Left ventricle myocardium (tissue), 1 donor: ENCODE data around the gene FAM237B.

GRCh38 chr7:82213772-82214211, 229.8 kb downstream of the CACNA2D1 start:
- PRO-cap = no peak

GRCh38 chr7:82442491-82443047, 1.0 kb downstream of the CACNA2D1 start:
- PRO-cap = no peak

DNA sequence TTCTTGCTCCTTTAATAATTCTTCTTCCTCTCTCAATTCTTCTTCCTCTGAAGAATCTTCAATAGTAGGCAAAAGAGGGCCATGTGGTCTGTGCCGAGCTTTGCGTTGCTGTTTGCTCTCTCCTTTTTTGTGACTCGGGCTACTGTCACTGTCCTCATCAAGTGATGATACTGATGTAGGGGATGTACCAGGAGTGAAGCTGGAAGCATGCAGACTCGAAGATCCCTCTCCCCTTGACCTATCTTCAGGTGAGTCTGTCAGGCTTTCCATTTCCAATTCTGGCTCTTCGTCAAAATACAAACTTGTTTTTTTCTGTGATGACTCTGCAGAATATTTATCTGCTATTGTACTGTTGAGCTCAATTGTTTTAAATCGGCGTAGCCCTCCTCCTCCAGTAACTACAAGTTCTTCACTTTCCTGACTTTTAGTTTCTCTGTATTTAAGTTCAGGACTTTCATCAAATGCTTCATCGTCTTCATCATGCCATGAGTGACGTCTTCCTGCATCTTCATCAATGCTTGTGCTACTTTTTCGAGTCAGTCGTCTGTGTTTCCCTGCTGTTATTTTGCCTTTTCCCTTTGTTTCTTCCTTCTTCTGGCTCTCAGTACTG, 207.0 kb downstream of the PCLO start:
- PRO-cap = no peak

DNA sequence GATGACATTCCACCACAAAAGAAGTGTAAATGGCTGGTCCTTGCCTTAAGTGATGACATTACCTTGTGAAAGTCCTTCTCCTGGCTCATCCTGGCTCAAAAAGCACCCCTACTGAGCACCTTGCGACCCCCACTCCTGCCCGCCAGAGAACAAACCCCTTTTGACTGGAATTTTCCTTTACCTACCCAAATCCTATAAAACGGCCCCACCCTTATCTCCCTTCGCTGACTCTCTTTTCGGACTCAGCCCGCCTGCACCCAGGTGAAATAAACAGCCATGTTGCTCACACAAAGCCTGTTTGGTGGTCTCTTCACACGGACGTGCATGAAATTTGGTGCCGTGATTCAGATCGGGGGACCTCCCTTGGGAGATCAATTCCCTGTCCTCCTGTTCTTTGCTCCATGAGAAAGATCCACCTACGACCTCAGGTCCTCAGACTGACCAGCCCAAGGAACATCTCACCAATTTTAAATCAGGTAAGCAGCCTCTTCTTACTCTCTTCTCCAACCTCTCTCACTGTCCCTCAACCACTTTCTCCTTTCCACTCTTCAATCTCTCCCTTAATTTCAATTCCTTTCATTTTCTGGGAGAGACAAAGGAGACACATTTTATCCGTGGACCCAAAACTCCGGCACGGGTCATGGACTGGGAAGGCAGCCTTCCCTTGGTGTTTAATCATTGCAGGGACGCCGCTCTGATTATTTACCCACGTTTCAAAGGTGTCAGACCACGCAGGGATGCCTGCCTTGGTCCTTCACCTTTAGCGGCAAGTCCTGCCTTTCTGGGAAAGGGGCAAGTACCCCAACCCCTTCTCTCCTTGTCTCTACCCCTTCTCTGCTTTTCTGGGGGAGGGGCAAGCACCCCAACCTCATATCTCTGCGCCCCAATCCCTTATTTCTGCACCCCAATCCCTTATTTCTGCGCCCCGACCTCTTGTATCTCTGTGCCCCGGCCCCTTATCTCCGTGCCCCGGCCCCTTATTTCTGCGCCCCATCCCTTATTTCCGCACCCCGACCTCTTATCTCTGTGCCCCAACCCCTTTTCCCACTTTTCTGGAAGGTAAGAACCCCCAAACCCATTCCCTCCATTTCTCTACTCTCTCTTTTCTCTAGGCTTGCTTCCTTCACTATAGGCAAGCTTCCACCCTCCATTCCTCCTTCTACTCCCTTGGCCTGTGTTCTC, 188.8 kb downstream of the SEMA3E start:
- PRO-cap = no peak

DNA sequence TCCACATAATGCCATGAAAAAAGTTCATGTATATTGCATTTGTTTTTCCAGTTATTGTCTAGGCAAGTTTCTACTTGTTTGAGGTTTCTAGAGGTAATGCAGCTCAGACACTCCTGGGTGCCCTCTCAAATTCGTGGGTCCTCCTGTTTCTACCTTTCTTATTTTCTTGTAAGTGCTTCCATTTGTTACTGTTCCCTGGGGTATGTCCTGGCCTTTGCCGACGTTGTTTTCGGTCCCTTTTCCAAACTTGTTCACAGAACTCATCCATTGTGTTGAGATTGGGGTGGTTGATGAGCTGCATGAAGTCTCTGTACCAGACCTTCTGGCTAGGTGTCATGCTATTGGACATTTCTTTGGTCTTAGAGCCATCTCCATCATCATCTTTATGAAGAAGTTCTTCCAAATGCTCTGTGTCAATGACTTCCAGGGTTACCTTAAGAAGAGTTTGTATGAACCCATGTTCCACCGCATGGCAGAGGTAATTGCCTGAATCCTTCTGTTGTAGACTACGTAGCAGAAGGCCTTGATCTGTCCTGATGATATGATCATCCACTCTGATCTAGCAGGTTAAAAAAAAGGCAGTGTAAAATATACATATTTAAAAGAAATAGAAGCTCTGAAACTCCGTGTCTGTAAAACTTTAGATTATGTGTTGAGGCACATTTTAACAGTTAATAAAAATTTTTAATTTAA, 233.2 kb downstream of the SEMA3A start:
- PRO-cap = no peak

DNA sequence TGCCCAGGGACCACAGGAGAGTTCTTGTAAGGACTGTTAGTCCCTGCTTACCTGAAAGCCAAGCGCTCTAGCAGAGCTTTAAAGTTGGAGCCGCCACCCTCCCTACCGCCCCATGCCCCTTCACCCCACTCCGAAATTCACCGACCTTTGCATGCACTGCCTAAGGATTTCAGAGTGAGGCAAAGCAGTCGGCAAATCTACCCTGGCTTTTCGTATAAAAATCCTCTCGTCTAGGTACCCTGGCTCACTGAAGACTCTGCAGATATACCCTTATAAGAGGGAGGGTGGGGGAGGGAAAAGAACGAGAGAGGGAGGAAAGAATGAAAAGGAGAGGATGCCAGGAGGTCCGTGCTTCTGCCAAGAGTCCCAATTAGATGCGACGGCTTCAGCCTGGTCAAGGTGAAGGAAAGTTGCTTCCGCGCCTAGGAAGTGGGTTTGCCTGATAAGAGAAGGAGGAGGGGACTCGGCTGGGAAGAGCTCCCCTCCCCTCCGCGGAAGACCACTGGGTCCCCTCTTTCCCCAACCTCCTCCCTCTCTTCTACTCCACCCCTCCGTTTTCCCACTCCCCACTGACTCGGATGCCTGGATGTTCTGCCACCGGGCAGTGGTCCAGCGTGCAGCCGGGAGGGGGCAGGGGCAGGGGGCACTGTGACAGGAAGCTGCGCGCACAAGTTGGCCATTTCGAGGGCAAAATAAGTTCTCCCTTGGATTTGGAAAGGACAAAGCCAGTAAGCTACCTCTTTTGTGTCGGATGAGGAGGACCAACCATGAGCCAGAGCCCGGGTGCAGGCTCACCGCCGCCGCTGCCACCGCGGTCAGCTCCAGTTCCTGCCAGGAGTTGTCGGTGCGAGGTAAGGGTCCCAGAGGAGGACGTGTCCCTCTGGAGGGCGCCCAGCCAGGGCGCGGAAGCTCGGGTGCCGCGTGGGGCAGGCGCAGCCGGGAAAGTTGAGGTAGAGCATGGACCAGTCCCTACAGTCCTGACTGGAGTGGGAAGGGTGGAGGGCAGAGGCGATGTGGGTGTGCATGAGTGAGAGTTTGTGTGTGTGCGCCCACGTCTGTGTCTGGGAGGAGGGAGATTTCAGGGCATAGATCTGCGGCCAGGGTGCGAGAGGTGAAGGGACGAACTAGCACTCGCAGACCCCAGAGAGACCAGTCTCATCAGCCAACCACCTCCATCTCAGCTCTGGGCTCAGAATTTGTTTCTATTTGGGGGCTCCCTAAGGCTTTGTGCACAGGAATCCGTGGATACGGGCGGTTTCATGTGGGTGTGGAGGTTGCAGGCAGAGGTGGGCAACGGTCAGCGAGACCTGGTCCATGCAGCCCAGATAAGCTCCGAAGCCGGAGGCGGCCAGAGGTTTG, 792 bp downstream of the GRM3 start:
- PRO-cap = no peak

GRCh38 chr7:87199895-87200551, 19.5 kb downstream of the TMEM243 start:
- PRO-cap = no peak

GRCh38 chr7:87318786-87319786, 26.4 kb upstream of the CROT start:
- PRO-cap = bidirectional peak, plus-strand start at chr7:87319343, minus-strand start at chr7:87319218

DNA sequence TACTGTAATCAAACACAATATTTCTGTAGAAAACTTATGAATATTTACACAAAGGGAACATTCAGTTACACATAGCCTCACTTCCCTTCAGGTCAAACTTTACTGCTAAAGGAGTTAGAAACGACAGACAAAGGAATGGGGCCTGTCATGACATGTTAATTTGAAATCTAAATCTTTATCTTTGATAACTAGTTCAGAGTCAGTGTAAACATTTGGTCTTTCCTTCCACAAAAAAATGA, 1.0 kb upstream of the CROT start:
- PRO-cap = no peak

DNA sequence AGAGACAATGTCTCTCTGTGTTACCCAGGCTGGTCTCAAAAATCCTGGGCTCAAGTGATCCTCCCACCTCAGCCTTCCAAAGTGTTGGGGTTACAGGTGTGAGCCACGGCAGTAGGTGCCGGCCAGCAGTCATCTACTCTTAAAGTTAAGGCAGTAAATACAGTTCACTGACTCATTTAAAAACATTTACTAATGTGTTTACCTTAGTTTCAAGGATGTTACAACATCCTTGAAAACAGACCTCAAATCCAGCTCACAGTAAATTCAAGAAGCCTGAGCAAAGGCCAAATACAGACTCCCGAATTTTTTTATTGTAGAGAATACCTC, 29.6 kb upstream of the ABCB4 start:
- PRO-cap = no peak

DNA sequence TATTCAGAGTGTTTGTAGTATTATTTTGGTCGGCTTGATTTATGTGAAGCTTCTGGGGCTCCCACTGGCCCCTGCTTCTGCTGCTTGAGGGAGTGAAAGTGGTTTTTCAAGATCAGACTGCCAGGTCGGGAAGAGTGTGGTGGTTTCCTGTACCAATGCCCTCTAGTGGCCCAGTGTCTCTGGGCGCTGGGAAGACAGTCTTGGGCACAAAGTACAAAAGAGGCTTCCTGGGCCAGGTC, 36.5 kb downstream of the ABCB1 start:
- PRO-cap = no peak

DNA sequence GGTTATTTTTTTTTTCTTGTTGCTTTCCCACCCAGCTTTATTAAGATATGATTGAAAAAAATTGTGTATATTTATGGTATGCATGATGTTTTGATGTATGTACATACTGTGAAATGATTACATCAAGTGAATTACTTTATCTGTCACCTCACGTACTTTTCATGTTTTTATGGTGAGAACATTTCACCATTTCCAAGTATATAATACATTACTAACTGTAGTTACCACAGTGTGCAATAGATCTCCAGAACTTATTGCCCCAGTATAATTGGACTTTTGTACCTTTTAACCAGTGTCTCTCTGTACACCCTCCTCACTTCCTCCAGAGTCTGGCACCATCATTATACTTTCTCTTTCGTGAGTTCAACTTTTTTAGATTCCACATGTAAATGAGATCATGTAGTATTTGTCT, 111.3 kb downstream of the ADAM22 start:
- PRO-cap = no peak

- PRO-cap = no peak
Measured at GRCh38 chr7:88311825-88312332, 5.2 kb upstream of the STEAP4 start.

- PRO-cap = no peak
Measured at GRCh38 chr7:90172984-90173290, 18.7 kb downstream of the STEAP1 start.

GRCh38 chr7:90321052-90321701, at the start of gene FAM237B:
Gene FAM237B (minus strand): TSS chr7:90321304.
- PRO-cap = no peak

- PRO-cap = no peak
Measured at GRCh38 chr7:90463462-90463773, 6.0 kb upstream of the PTTG1IP2 start.

- PRO-cap = no peak
Measured at GRCh38 chr7:90596735-90597075, 584 bp downstream of the CDK14 start.

GRCh38 chr7:90709117-90710233, 113.4 kb downstream of the CDK14 start:
- PRO-cap = no peak

- PRO-cap = no peak
Measured at GRCh38 chr7:90720756-90721297, 124.7 kb downstream of the CDK14 start.

DNA sequence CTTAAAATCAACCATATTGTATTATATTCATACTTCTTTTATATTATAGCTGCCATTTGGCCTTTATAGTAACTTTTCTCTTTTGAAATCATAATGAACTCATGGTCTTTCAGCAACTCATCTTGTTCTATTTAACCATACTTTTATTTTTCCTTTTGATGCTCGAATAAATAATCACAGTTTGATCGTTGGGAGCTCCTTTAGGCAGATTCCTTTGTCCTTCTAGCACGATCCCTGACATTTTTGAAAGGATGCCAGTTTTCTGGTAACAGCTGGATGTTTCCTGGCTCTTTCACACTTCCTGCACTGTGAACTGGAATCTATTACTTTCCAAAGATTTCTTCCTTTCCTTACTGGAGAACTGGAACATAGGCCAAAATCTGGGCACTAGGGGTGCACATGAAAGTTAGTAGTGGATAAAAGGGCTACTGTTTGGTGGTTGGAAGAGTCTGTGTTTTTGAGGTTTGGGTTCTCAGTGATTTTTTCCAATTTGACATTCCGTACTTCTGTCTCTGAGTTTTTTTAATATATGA, 125.2 kb downstream of the CDK14 start:
- PRO-cap = no peak